ENCODE results near the genes TBC1D3I, ZNHIT3, SYNRG and TBC1D3L.

- RRBS, result no CpG with 5 or more reads among the region's 9 CpGs
Observed at GRCh38 chr17:36264495-36264784, at the start of gene TBC1D3I. TBC1D3I (minus strand) TSS chr17:36264570.

DNA sequence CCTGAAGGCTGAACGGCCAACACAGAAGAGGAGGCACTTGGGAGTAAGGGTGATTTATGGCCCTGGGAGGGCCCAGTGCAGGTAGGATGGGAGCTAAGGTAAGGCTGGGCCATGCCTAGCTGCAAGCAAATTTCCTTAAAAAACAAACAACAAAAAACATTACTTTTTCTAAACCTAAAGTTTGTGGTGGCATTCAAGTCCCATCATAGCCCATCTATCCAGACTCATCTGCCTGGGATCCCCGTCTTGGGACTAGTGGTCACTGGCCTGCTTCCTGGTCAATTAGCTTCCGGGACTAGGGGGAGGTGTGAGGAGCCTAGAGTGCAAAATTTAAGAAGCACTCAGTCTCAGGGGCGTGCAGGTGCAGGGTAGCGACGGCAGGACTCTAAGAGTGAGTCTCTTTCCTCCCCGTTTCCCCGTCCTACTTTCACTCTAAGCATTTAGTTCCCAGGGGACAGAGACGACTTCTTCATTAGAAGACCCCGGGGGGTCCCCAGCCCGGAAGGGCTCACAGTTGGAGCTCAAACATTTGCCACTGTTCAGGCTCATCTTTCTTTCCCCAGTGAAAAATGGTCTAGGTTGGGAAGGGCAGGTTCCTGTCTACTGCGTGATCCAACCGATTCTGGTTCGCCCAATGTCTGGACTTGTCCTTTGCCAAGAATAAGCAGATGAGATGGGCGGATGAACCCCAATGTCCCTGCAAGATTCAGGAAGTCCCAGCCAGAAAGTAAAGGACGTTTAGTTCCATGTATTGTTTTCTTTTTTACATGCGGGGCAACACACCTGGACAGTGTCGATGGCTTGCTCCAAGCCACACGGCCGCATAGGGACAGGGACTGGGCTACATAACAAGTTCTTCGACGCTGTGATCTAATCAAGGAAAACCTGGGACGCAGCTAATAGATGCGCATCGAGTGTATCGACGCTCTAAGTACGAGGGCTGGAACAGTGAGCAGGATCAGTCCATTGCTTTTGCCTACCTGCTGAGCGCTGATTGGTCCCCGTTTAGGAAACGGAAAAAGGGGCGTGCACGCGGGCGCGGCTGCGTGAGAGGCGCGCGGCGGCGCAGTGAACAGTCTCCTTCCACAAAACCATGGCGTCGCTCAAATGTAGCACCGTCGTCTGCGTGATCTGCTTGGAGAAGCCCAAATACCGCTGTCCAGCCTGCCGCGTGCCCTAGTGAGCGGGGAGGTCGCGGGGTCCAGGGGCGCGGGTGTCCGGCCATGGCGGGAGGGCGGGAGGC, at the start of gene ZNHIT3:
Gene ZNHIT3, plus strand, starts transcription at position 1,075 of the 1,243 bp plus-strand sequence.
- RRBS, result no CpG with 5 or more reads among the region's 58 CpGs

DNA sequence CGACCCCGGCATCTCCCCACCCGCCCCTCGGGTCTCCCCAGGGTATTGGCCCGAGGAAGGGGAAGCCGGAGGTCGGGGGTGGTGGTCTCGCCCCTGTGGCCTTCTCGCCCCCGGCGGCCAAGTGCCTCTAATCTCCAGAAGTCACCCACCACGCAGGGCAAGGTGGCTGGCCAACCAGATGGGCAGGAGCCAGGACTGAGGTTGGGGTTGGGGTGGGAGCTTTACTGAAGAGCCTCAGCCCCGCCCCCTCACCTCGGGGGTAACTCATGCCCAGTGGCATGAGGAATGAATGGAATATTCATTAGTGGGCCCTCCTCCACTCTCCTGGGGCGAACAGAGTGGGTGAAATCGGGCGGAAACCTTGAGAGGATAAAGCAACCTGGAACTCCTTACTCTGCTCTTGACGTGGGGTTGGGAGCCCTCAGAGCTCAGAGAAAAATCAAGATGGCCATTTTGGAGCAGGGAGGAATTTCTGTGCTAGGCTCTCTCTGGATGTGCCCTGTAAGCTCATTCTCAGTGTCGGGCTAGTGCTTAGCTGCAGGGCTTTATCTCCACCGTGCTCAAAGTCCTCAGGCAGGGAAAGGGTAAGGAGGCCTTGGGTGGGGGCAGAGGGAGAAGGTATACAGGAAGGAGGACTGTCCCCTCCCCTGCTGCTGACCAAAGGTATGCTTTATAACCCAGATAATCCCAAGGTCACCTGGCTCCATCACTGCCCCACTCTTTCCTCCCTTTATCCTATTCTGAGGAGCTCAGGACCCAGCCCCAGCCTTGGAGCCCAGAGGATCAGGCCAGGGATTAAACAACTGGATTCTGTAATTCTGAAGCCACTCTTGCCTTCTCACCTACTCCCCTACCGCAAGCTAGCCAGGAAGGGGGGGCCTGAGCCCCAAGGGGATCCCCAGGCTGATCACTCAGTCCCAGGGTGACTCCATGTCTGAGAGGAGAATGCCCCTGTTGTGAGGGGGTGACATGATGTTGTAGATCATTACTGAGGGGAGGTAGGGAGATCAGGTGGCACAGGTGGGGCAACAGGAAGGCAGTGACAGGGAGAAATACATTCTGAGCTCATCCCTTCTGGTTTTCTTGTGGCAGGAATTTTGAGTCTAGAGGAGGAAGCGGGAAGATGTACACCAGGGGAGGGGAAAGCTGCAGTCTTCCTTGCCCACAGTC, 1.1 kb downstream of the DHRS11 start:
- RRBS, result no CpG with 5 or more reads among the region's 22 CpGs

DNA sequence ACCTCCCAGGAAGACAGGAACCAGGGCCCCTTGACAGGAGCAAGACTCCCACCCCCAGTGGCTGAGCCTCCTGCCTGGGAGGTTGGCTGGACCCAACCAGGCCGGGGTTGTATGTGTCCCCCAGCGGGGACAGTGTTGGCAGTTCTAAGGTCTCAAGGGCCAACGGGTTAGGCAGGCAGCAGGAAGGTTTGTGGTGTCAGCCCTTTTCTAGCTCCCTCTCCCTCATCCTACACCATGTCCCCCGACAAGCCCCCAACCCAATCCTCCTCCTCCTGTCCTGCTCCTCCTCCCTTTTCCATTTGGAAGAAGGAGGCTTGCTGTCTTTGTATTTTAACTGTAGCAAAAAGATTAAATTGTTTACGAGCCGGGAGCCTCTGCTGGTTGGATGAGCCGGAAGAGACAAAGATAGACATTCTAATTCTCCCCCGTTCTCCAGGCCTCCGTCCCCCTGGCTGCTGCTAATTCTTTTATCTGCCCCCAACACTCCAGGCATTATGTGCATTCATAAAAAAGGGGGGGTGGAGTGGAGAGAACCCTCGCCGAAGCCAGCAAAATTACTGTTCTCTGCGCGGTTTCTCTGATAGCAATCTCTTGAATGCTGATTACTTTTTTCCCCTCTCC, 126.4 kb downstream of the MRM1 start:
- RRBS, result no CpG with 5 or more reads among the region's 13 CpGs

DNA sequence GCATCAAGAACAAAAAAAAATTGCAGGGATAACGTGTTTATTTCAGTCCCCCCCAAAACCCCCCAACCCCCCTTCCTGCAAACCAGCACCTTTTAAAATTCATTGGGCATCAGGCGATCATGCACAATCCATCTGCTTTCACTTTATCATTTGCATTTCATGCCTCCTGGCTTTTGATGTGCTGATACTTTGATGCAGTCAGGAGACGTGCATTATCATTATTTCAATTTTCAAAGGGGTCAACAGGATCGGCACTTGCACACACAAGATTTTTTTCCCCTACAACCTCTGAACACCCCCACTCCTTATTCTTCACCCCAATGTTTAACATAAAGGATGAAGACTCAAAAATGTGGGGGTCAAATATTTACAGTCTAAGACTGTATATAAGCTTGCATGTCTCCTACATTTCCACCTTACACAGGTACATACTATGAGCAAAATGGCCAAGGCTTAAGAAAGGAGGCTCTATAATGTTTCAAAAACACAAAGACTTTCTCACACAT, 198.1 kb downstream of the AATF start:
- RRBS, result no CpG with 5 or more reads among the region's 4 CpGs

- RRBS, result no CpG with 5 or more reads among the region's 2 CpGs
Observed at GRCh38 chr17:37300570-37301104, 75.1 kb upstream of the C17orf78 start.

DNA sequence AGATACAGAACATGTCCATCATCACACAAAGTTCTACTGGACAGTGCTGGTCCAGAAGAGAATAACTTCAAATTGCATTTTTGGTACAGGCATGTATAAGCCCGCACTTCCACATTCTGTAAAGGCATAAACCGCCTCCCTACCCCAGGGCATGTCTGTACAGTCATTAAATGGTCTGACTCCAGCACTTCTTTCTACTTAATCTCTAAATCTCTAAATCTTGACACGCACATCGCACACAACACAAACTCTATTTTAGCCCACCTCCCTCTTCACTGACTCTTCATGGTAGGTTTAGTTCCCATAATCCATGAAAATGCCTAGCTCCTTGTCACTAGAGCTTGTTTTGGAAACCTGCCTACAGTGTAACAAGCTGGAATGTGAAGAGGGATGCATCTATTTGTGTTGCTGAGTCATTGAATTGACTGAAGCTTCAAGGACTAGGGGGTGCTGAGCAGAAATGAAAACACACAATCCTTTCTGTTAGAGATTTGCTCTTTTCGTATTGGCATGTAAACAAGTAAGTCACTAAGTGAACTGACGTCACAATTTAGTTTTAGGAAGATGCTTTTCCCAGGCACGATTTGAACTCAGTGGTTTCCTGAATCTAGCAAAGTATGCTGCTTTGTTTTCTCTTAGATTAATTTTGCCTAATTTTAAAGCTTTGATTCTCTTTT, 1.6 kb upstream of the DUSP14 start:
- RRBS, result no CpG with 5 or more reads among the region's 7 CpGs

- RRBS, result no CpG with 5 or more reads among the region's 2 CpGs
Observed at GRCh38 chr17:37596125-37596555, 13.1 kb downstream of the SYNRG start.

GRCh38 chr17:37605511-37606103, 3.6 kb downstream of the SYNRG start:
- RRBS, result no CpG with 5 or more reads among the region's 5 CpGs

DNA sequence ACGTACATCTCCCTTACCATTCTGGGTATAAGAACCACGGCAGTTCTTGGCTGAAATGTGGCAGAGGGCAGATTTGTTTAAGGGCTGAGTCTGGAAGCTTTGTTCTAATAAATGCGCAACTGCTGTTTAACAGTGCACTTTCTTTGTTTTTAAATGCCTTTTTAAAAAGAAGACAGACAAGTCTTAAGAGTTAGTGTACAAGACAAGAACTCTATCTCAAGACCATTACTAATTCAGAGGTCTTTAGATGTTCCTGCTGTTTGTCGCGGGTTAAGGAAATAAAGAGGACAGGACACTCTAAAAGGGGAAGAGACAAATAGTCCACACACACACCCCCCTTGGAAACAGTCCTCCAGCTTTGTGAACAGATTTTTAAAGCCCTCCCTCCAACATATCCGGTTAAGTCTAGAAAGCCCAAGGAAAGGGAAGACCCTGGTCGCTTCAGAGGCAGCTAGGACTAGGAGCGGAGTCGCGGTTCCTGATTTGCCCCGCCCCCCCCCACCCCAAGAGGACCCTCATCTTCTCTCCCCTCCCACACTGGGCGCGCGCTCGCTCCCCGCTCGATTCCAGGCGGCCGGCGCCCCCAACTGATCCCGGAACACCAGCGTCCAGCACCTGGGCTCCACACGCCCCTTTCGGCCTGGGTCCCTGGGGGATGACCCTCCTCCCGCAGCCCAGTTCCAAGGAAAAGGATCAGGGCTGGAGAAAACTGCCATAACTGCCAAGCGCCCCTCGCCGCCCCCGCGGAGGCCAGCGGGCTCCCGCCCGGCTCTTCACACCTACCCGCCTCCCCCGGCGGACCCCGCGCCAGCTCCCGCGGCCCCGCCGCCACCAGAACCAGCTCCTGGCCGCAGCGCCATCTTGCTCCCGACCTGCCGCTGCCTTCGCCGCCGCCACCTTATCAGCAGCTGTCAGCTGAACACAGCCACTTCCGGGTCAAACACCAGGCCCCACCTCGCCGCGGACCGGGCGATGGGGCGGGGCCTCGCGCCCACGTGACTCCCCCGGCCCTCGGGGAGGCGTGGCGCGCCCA, at the start of gene SYNRG:
Gene SYNRG, minus strand, starts transcription at position 923 of the 1,033 bp plus-strand sequence.
- RRBS, result no CpG with 5 or more reads among the region's 64 CpGs

DNA sequence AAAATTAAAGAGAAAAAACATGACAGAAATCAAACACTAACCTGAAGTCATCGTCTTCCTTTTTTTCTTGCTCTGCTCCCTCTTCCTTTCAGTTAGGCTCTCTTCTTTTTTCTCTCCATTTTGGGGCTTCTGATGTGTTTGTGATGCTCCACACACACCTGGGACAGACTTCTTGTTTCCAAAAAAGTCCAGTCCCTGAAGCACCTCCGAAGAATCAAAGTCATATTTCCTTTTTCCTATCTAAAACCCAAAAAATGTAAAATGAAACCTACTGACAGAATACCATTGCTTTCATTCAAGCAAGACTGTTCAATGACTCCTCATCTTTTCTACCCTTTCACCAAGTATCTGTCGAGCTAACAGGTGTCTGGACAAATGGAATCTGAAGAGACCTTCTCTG, 1.2 kb downstream of the DDX52 start:
- RRBS, result no CpG with 5 or more reads among the region's 3 CpGs

GRCh38 chr17:37745152-37745788, 411 bp upstream of the HNF1B start:
- RRBS, result no CpG with 5 or more reads among the region's 30 CpGs

GRCh38 chr17:37766965-37767286, 22.1 kb upstream of the HNF1B start:
- RRBS, result no CpG with 5 or more reads among the region's 6 CpGs

GRCh38 chr17:37828801-37829164, 83.9 kb upstream of the HNF1B start:
- RRBS, result no CpG with 5 or more reads among the region's 4 CpGs

- RRBS, result no CpG with 5 or more reads among the region's 10 CpGs
Observed at GRCh38 chr17:37988994-37989358, at the start of gene TBC1D3L. TBC1D3L (minus strand) TSS chr17:37989060.

DNA sequence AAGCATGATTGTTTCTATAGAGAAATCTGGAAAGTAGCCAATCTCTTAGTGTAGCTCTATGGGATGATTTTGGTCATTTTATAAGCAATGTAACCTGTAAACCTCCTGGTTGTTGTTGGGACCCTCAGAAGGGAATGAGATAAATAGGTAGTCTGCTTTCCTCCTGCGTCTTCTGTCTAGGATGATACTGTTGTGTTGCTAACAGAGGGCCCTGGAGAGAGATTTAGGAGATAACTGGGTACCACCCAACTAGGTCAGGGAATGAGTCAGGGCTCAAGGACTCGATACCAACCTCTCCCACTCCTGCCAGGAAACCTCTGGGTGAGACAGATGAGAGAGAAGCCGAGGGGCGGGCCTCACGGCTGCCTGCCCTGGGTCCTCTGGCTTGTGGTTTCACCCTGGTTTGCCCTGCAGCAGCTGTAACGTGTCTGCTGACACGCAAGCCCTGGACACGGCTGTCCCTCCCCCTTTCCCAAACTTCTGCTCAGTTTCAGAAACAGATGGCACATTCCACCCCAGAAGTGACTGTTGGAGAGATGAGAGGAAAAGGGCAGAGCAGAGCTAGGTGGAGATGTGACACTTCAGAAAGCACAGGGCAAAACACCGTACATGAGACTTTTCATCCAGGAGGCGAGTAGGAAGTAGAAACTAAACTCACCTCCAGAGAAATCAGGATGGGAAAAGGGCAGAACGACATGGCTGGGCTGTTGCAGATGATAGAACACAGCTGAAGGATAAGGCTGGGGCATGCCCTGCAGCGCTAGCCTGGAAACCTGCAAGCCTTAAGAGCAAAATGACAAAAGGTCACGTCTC, 10.5 kb upstream of the MRPL45 start:
- RRBS, result no CpG with 5 or more reads among the region's 13 CpGs

DNA sequence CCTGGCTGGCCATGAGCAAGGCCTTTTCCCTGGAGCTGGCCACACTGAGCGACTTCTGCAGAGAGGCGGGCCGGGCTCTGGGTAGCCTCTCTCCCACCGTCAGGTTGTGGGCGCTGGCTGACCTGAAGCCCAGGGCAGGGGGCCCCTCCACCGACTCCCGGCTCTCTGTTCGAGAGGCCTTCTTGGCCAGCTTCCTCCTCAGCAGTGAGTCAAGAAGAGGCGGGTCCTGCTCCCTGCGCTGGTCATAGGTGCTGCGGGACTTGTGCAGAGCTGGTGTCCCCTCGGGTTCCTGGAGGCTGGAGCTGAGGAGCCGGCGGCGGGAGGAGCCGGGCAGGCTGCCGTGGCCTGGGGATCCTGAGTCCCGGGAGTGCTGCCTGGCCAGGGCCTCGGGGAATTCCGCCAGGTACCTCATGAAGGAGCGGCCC, 12.7 kb downstream of the GPR179 start:
- RRBS, result no CpG with 5 or more reads among the region's 21 CpGs

DNA sequence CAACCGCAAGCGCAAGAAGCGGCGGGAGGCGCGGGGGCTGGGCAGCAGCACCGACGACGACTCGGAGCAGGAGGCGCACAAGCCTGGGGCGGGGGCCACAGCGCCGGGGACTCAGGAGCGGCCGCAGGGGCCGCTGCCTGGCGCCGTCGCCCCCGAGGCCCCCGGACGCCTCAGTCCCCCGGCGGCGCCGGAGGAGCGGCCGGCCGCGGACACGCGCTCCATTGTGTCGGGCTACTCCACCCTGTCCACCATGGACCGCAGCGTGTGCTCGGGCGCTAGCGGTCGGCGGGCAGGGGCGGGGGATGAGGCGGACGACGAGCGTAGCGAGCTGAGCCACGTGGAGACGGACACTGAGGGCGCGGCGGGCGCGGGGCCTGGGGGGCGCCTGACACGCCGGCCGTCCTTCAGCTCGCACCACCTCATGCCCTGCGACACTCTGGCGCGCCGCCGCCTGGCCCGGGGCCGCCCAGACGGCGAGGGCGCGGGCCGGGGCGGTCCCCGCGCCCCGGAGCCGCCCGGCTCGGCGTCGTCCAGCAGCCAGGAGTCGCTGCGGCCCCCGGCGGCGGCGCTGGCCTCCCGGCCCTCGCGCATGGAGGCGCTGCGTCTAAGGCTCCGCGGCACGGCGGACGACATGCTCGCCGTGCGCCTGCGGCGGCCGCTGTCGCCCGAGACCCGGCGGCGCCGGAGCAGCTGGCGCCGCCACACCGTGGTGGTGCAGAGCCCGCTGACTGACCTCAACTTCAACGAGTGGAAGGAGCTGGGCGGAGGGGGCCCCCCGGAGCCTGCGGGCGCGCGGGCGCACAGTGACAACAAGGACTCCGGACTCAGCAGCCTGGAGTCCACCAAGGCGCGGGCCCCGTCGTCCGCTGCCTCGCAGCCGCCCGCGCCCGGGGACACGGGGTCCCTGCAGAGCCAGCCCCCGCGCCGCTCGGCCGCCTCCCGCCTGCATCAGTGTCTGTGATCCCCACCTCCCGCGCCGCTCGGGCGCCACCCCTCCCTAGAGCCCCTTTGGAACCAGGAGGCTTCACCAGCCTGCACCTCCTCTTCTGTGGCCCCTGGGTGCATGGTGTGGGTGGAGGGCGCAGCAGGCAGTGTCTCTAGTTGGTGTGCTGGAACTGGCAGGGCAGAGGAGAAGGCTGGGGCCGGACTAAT, 82.1 kb downstream of the ARHGAP23 start:
- RRBS, result no CpG with 5 or more reads among the region's 145 CpGs

DNA sequence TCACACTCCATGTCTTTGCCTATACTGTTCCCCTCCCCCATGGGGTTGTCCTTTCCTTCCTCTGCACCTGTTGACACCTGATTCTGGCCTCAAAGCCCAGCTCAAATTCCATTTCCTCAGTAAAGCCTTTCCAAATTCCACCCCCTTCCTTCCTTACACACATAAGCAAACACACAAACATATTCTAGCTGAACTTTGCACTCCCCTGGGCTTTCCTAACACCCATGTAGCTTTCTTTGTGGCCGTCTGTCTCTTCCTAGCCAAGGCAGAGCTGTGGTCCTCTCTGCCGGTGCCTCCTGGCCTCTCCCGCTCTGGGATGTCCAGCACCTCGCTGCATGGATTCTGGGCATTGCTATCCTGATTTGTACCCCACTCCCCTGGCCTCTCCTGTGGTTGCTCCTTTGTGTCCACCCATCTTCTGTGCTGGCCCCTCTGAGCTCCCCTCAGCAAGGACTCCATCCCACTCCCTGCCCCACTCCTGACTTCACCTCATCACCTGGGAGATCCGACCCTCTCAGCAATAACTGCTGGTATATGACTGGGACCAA, 8.4 kb upstream of the SRCIN1 start:
- RRBS, result no CpG with 5 or more reads among the region's 5 CpGs

GRCh38 chr17:38703192-38704269, 1.5 kb upstream of the MLLT6 start:
- RRBS, result no CpG with 5 or more reads among the region's 70 CpGs